Epithelial cell of proximal tubule (primary cell): ENCODE measurements around a stretch of chr16.

GRCh38 chr16:2004615-2005479 is 14.7 kb upstream of the NPW start:
- RAMPAGE, long total RNA: no peak
- RRBS: no CpG with 5 or more reads among the region's 37 CpGs

DNA sequence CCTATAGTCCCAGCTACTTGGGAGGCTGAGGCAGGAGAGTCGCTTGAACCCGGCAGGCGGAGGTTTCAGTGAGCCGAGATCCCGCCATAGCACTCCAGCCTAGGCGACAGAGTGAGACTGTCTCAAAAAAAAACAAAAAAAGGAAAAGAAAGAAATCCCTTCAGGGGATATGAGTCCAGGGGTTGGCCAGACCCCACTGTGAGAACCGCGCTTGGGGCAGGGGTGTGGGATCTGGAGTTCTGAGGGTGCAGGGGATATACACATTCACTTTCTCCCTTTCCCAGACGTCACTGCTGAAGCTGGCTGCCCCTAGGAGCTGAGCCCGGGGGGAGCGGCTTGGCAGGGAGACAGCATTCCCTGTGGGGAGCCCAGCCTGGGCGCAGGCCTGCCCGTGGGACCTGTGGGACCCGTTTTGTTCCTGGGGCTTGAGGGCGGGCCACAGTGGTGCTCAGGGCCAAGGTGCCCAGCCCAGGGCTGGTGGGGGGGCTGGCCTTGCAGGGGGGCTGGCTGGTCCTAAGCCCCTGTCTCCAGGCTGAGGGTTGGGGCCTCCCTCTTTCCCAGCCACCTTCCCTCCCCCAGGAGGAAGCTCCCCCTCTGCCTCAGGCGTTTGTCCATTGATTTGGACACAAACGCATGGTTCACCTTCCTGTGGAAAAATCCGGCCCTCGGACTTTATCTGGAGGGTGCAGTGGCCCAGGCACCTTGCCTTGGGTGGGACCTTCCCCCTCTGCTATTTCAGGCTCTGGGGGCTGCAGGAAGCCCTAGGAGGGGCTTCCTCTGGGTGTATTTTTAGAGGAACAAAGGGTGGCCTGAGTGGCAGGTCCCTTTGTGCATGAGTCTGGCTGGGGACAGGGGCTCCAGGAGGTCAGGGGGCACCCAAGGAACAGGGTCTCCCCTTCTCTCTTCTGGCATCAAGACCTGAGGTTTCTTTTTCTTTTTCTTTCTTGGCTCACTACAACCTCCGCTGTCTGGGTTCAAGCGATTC is 4.4 kb downstream of the NHERF2 start:
- RAMPAGE, long total RNA: no peak
- RRBS: no CpG with 5 or more reads among the region's 21 CpGs

- RAMPAGE, long total RNA: no peak
- RRBS: 87% methylated on average over 12 of the region's 31 CpGs
These were observed 9.5 kb downstream of the NHERF2 start for GRCh38 chr16:2036123-2036679.

- RAMPAGE, long total RNA: no peak
- RRBS: no CpG with 5 or more reads among the region's 24 CpGs
These were observed 10.0 kb downstream of the NHERF2 start for GRCh38 chr16:2036680-2037181.

DNA sequence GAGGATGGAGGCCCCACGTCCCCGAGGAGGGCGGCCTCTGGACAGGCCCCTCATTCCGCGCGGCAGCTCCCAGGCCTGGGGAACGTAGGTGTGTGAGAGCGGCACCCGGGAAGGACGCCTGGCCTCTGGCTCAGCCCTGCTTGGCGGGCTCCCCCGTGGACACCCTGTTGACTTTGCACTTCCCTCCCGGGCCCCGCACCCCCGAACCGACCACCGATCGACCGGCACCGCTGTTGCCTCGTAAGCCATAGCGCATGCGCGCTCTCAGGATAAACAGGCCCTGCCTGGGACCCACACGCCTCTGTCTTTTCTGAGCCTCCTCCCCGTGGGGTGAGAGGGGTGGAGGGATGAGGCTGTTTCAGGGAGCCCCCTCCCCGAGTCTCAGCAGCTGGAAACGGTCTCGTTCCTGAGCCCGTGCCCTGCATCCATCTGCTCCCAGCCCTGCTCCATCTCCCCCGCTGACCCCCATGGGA is 8.9 kb downstream of the NTHL1 start:
- RAMPAGE, long total RNA: no peak
- RRBS: 89% methylated on average over 10 of the region's 31 CpGs

DNA sequence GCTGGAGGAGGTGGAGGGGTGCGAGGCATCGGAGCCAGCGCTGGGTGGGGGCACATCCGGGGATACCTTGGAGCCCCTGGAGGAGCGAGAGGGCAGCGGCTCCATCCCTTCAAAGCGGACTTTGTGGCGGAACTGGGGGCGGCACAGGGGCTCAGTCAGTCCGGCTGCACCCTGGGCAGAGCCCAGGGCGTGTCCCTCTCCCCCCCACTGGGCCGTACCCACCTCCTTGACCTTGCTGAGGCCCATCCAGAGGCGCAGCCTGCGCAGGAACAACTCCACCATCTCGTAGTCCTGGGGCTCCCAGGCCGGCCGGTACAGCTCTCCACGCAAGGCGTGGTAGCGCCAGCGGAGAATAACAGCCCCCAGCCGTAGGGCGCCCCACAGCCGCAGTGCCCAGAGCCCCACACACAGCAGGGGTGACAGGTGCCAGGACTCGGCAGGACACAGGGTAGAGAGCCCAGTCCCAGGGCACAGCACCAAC is 42.3 kb downstream of the TSC2 start:
- RAMPAGE, long total RNA: no peak
- RRBS: 64% methylated on average over 7 of the region's 25 CpGs

GRCh38 chr16:2177117-2177642 is 19.2 kb downstream of the CASKIN1 start:
- RAMPAGE, long total RNA: no peak
- RRBS: no CpG with 5 or more reads among the region's 20 CpGs

DNA sequence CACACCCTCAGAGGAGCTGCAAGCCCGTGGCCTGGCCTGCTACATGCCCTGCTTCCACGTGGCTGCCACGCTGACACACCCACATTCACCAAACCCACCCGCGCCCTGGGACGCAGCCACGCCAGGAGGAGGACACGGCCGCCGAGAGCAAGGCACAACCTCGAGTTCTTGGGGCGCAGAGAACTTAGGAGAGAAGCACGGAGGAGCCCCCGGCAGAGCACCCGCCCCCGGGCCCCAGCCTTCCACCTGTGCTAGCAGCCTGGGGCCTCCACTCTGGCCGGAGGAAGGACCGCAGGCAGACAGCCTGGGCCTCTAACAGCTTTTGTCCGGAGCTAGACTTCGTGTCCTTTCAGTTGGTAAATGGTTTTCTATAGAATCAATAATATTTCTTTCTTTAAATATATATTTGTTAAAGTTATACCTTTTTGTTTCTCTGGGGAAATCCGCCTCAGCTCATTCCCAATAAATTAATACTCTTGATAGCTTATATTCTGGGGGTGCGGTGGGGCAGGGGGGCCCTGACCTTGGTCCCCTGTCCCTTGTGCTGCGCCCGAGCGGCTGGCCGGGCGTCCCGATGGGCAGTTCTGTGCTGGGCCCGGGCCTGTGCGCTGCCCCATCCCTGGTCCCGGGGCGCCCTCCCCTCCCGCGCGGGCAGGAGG is 18.6 kb downstream of the CASKIN1 start:
- RAMPAGE, long total RNA: no peak
- RRBS: 100% methylated on average over 2 of the region's 35 CpGs

GRCh38 chr16:2226248-2226954 is 3.0 kb downstream of the E4F1 start:
- RAMPAGE, long total RNA: no peak
- RRBS: no CpG with 5 or more reads among the region's 13 CpGs

- RAMPAGE, long total RNA: no peak
- RRBS: no CpG with 5 or more reads among the region's 19 CpGs
These were observed 5.1 kb upstream of the DNASE1L2 start for GRCh38 chr16:2231024-2231636.

DNA sequence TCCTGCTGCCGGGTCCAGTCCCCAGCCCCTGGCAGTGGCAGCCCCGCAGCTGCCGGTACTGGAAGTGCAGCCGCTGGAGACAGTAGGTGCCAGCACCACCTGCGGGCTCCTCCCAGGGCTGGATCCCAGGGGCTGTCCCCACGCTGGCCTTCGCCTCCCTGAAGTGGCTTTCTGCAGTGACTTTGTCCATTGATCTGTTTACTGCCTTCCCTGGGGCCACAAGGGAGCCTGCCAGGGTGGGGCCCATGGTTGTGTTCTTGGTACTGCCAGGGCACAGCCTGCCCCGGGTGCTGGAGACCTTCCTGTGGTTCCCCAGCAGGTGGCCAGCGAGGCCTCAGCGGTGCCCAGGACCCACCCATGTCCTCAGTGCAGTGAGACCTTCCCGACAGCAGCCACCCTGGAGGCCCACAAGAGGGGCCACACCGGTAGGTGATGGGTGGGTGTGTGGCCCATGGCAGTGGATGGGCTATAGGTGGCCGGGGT is 2.6 kb upstream of the DNASE1L2 start:
- RAMPAGE, long total RNA: no peak
- RRBS: 96% methylated on average over 5 of the region's 13 CpGs

- RAMPAGE, long total RNA: no peak
- RRBS: no CpG with 5 or more reads among the region's 8 CpGs
These were observed 4.6 kb downstream of the ECI1 start for GRCh38 chr16:2246753-2247155.

- RAMPAGE, long total RNA: no peak
- RRBS: no CpG with 5 or more reads among the region's 16 CpGs
These were observed 1.2 kb downstream of the ECI1 start for GRCh38 chr16:2250002-2250736.

DNA sequence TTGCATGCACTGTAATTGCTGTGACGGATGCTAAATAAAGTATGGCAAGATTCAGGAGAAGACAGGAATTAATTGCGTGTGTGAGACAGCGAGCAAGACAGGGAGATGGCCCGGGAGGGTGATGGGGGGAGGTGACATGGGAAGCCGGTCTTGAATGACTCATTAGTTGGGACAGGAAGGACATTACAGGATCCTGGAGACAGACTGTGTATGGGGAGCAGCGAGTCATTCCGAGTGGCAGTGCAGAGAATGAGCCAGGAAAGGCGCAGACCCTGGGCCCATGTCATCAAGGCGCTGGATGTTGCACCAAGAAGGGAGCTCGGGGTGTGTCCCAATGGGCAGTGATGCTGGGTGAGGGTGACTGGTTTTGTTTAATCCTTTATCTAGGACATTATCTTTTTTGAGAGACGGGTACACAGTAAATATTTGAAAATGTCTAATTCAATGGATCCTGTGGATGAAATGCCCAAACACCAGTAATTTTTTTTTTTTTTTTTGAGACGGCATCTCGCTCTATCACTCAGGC is 6.4 kb downstream of the ABCA3 start:
- RAMPAGE, long total RNA: no peak
- RRBS: no CpG with 5 or more reads among the region's 13 CpGs

DNA sequence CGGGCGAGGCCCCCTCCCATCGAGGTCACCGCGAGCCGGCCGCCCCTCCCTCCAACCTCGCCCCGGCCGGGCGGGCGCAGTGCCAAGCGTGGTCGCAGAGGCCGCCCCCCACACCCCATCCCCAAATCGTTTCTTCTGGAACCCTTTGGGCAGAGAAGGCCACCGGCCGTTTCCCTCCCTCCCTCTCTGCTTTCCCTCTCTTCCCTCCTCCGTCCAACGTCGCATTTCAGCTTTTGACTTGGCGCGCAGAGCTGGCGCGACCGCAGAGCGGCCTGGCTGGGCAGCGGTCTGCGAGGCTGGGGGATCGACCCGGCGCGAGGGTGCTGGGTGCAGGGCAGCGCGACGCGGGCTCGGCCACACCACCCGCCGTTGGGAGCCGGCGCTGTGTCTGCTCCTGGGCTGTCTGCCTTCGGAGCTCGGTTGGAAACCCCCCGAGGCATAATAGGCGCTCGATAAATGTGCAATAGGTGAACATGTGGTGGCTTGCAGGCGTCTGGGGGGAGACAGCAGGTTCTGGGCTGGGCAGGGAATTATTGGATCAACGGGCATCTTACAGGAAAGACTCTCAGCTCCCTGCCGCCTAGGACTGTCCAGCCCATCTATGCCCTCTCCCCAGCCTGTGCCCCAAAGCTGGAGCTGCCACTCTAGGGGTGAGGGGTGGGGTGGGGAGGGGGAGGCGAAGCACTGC is 2.8 kb upstream of the NTN3 start:
- RAMPAGE, long total RNA: no peak
- RRBS: 2% methylated on average over 17 of the region's 51 CpGs

GRCh38 chr16:2513513-2513822 is 284 bp upstream of the ATP6V0C start:
- RAMPAGE, long total RNA: no peak
- RRBS: 1% methylated on average over 20 of the region's 41 CpGs

- RAMPAGE, long total RNA: no peak
- RRBS: no CpG with 5 or more reads among the region's 87 CpGs
These were observed 613 bp upstream of the CEMP1 start for GRCh38 chr16:2531596-2532445.

GRCh38 chr16:2602749-2603046 is 64.9 kb downstream of the PDPK1 start:
- RAMPAGE, long total RNA: no peak
- RRBS: no CpG with 5 or more reads among the region's 2 CpGs

DNA sequence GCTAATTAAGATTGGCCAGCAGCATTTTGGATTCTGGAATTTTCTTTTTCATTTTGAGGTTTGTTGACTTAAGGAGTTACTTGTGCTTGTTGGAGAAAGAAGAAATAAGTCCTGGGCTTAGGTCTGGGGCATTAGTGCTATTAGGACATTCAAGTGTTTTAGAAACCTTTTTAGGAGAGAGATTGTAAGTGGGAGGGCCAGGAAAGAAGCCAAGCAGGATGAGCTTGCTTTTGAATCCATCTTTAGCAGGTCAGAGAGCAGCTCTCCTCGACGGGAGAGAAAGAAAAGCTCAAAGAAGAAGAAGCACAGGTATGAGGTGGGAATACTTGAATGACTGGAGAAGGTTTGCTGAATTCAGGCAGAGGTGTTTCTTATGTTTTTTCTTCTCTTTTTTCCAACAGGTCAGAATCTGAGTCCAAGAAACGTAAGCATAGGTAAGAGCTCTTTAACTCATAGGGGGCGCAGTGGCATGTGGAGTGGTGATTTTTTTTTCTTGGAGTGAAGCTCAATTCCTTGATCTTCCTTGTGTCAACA is 6.4 kb downstream of the SRRM2 start:
- RAMPAGE, long total RNA: no peak
- RRBS: no CpG with 5 or more reads among the region's 4 CpGs

DNA sequence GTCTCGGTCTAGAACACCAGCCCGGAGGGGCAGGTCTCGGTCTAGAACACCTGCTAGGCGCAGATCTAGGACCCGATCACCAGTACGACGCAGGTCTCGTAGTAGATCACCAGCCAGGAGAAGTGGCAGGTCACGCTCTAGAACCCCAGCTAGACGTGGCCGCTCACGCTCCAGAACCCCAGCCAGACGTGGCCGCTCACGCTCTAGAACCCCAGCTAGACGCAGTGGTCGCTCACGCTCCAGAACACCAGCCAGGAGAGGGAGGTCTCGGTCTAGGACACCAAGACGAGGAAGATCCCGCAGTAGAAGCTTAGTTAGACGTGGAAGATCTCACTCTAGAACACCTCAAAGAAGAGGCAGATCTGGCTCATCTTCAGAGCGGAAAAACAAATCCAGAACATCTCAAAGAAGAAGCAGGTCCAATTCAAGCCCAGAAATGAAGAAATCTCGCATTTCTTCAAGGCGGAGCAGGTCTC is 9.9 kb downstream of the SRRM2 start:
- RAMPAGE, long total RNA: no peak
- RRBS: 97% methylated on average over 2 of the region's 25 CpGs